ENCODE measurements around a stretch of chrX.

GRCh38 chrX:64189534-64190099, 15.9 kb downstream of the AMER1 start:
- PRO-cap, result no peak
- RRBS, result no CpG with 5 or more reads among the region's 5 CpGs

GRCh38 chrX:64338887-64339221, 56.4 kb downstream of the MTMR8 start:
- PRO-cap, result no peak
- RRBS, result no CpG with 5 or more reads among the region's 1 CpG

DNA sequence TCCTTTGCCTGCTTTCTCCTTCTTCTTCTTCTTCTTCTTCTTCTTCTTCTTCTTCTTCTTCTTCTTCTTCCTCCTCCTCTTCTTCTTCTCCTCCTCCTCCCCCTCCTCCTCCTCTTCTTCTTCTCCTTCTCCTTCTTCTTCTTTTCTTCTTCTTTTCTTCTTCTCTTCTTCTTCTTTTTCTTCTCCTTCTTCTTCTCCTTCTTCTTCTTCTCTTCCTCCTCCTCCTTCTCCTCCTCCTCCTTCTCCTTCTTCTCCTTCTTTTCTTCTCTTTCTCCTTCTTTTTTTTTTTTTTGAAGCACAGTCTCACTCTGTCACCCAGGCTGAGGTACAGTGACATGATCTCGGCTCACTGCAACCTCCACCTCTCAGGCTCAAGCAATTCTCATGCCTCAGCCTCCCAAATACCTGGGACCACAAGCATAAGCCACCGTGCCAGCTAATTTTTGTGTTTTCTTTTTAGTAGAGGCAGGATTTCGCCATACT, 47.6 kb downstream of the ZC4H2 start:
- PRO-cap, result no peak
- RRBS, result no CpG with 5 or more reads among the region's 3 CpGs

DNA sequence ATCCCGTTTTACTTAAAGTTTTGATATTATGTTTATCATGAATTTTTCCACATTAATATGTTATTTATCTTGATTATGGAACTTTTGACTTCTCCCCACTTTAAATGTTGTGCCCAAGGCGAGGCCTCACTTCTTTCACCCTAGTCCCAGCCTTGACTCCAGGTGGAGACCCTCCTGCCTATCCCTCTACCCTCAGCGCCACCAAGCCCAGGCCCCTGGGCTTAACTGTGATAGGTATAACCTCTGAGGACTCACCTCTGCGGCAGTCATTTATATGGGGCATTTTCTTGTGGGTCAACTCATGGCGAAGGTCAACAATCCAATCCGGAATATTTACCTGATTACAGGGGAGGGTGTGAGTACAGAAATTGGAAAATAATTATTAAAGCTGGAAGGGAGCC, 3.5 kb downstream of the LAS1L start:
- PRO-cap, result no peak
- RRBS, result no CpG with 5 or more reads among the region's 6 CpGs

- PRO-cap, result no peak
- RRBS, result no CpG with 5 or more reads among the region's 6 CpGs
Measured at GRCh38 chrX:65620613-65620935, 46.9 kb upstream of the MSN start.

DNA sequence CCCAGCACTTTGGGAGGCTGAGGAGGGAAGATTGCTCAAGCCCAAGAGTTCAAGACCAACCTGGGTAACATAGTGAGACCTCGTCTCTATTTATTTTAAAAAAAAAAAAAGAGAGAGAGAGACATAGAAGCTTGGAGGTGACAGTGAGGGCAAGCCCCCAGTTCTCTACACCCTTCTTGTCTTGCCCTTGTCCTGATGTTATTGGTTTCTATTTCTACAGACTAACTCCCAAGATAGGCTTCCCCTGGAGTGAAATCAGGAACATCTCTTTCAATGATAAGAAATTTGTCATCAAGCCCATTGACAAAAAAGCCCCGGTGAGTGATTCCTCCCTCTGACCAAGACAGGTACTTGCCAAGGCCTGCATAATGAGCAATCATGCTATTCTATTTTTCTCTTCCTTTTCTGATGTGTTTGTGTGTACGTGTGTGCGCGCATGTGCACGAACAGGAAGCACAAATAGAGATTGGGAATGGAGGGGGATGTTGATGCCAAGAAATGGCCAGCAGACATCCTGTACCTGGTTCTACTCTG, 65.6 kb downstream of the MSN start:
- PRO-cap, result no peak
- RRBS, result no CpG with 5 or more reads among the region's 6 CpGs

GRCh38 chrX:65921277-65921797, 118.5 kb downstream of the VSIG4 start:
- PRO-cap, result no peak
- RRBS, result no CpG with 5 or more reads among the region's 2 CpGs

GRCh38 chrX:66016649-66017490, 23.0 kb downstream of the VSIG4 start:
- PRO-cap, result no peak
- RRBS, result no CpG with 5 or more reads among the region's 1 CpG

GRCh38 chrX:66052196-66052434, 12.2 kb upstream of the VSIG4 start:
- PRO-cap, result no peak
- RRBS, result no CpG with 5 or more reads among the region's 1 CpG

DNA sequence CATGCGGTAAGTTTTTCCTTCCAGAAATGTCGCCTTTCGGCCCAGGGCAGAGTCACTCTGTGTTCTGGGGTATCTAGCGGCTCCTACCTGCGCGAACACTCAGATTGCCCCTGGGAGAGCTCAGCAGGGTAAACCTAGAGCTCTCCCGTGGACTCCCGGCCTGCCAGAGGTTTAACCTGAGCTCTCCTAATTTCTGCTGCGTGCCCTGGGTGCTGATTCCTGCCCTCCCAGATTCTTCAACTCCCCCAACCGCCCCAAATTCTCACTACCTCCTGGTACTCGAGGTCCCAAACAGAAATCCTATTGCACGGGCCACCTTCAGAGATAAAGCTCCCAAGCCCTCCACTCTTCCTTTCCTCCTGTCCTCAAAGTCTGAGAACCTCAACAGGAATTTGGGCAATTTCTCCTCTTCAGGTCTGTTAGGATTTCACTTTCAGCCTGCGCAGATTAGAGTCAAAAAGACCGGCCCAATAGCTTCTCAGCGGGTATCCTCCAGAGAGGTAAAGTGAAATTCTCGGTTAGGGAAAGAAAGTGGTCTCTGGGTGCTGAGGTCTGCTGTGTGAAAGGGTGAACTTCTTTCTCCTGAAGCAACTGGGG, 3.0 kb downstream of the AR start:
- PRO-cap, result no peak
- RRBS, result no CpG with 5 or more reads among the region's 16 CpGs

GRCh38 chrX:68044363-68045174, 388.7 kb downstream of the OPHN1 start:
- PRO-cap, result no peak
- RRBS, result no CpG with 5 or more reads among the region's 4 CpGs

DNA sequence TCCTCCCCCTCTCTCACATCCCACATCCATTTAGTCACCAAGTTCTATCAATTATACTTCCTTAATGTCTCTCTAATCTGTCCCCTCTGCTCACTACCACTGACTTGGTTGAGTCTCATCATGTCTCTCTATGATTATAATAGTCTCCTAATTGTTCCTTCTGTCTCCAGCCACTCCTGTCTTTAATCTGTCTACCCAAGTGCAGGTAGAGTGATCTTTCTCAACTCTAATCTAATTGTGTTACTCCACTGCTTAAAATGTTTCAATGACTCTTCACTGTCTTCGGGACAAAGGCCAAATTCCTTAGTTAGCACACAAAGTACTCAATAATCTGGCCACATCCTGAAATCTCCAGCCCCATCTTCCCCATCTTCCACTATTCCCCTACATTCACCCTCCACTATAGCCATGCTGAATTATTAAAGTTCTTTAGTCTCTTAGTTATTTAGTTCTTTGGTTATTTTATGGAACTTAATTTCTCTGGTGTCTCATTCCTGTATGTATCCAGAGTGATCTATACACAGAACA, 353.4 kb downstream of the OPHN1 start:
- PRO-cap, result no peak
- RRBS, result no CpG with 5 or more reads among the region's 1 CpG

GRCh38 chrX:68206318-68206794, 226.9 kb downstream of the OPHN1 start:
- PRO-cap, result no peak
- RRBS, result no CpG with 5 or more reads among the region's 3 CpGs

DNA sequence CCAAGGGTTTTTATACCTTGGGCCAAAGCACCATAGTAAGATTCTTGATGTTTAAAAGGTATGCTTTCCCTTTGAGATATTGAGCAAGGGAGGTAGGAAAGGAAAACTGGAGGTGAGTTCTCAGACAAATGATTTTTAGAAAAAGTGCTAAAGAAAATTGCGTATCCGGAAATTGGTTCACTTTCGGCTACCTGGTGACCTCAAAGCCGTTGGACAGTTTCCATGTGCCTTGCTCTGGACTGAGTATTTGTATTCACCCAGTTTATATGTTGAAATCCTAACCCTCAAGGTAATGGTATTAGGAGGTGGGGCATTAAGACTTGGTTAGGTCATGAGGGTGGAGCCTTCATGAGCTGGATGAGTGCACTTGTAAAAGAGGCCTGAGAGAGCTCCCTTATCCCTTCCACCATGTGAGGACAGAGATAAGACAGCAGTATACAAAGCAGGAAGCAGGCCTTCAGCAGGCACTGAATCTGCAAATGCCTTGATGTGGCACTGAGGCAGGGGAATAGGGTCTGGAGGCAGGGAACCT, 5.2 kb upstream of the OPHN1 start:
- PRO-cap, result no peak
- RRBS, result no CpG with 5 or more reads among the region's 4 CpGs

GRCh38 chrX:68488872-68489125, 10.1 kb upstream of the YIPF6 start:
- PRO-cap, result no peak
- RRBS, result no CpG with 5 or more reads among the region's 3 CpGs

- PRO-cap, result no peak
- RRBS, result no CpG with 5 or more reads among the region's 3 CpGs
Measured at GRCh38 chrX:68536801-68537497, 38.1 kb downstream of the YIPF6 start.

GRCh38 chrX:68703367-68703618, 55.8 kb downstream of the STARD8 start:
- PRO-cap, result no peak
- RRBS, result no CpG with 5 or more reads among the region's 4 CpGs

DNA sequence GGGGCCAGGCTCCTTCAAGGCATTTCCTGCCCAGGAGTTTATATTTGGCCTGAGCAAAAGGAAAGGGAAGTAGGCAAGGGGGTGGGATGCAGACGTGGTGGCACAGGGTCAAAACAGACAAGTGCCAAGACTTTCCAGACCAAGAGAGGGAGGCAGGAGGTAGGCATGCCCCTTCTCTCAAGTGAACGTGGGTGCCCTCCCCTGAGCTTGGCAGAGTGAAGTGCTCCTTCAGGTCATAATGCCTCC, 56.1 kb downstream of the STARD8 start:
- PRO-cap, result no peak
- RRBS, result no CpG with 5 or more reads among the region's 2 CpGs

- PRO-cap, result unidirectional peak, minus-strand start at chrX:68795006
- RRBS, result no CpG with 5 or more reads among the region's 4 CpGs
Measured at GRCh38 chrX:68794704-68795198, 34.1 kb upstream of the EFNB1 start.

- PRO-cap, result no peak
- RRBS, result no CpG with 5 or more reads among the region's 7 CpGs
Measured at GRCh38 chrX:68843060-68843603, 14.3 kb downstream of the EFNB1 start.